GM19240 (cell line): ENCODE measurements around the genes TCP11, ZNF76, FANCE, CLPSL1, PNPLA1 and SRSF3.

DNA sequence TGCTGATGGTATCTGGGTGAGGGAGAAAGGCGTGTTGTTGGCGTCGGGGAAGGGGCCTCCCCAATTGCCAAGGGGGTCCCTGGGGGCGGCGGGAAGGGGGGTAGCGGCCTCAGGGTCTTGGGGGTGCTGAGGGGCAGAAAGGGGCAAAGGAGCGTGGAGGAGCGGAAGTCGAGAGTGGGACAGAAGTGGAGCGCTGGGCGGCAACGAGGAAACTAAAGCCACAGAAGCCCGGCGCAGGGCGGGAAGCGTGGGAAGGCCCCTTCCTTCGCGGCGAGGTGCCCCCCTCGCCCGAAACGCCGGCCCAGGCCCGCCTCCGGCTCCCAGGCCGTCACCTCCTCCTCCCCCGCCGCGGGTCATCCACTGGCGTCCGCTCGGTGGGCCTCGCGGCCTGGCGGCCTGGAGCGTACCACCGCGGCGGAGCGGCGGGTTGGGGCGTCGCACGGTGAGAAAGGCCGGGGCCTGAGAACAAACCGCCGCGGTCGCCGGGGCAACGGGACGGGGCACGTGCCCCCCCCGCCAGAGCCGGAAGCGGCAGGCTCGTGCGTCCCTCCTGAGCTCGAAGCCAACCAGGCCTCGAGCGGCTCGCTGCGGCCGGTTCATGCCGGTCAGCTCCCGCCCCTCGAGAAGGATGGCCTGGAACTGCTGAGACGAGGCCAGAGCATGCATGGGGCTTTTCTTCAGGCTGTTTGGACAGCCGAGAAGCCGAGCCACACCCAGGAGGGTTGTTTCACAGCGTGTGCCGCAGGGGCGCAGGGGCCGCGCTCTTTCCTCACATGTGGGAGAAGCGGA, at the start of gene TCP11:
Gene TCP11, minus strand, starts transcription at position 467 of the 789 bp plus-strand sequence.
- RRBS, result 18% methylated on average over 26 of the region's 76 CpGs

- RRBS, result 31% methylated on average over 3 of the region's 8 CpGs
Observed at GRCh38 chr6:35240808-35241470, 18.6 kb upstream of the ZNF76 start.

DNA sequence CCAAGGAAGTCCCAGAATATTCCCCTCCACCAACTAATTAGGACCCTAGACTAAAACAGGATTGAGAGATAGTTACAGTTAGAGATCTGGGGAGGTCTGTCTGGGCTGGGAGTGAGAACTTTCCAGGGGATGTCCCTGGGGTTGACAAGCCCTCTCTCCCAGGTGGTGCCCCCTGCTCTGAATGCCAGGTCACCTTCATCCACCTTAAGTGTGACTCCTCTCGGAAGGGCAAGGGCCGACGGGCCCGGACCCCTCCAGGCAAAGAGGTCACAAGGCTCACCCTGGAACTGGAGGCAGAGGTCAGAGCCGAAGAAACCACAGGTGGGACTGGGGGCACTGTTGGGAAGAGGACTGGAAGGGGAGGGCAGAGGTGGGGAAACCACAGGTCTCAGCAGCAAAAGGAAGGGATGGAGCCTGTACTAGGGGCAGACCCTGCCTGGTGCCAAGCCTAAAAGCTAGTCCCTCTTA, 17.0 kb upstream of the ZNF76 start:
- RRBS, result no CpG with 5 or more reads among the region's 5 CpGs

DNA sequence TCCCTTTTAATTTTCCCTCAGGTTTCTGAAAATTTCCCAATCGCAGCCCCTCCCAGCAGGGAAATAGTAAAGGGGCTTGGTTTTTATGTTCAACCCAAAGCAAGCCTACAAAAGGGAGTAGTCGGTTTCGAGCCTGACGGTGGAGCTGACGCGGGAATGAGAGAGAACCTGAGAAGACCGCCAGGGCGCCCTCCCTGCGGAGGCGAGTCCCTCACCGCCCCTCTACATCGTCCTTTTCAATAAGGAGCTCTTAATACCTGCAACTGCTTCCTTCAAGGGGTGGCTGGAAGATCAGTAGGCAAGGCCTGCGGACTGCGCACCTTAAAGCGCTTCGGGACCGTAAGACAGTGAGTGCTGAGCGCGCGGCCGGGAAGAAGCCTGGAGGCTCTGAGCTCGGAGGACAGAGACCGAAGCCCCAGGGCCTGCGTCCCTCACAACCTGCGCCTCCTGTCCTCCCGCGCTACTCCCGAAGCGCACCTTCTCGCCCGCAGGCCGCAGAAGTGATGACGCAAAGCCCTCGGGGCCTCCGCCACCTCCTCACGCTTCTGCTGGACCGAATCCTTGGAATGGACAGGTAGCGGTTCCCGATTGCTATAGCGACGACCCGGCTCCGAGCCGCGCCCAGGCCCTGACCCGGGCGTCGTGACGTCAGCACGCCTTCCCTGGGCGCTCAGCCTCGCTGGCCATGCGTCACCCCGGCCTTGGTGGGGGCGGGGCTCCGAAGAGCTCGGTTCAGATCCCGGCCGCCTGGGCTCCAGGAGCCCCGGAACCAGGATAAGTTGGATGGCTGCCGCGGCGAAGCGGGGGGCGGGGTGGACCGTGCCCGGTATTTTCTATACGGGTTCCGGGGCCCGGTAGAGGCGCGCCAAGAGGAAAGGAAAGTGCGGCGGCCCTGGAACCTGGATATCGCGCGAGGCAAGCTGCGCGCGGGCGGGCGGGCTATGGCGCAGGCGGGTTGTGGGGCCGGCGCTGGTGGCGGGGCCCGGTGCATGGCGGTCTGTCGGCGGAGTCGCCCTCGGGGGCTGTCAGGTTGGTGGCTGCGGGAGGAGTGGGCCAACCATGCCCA, at the start of gene ZNF76:
Gene ZNF76, plus strand, starts transcription at position 923 of the 1,066 bp plus-strand sequence.
- RRBS, result 2% methylated on average over 31 of the region's 94 CpGs

DNA sequence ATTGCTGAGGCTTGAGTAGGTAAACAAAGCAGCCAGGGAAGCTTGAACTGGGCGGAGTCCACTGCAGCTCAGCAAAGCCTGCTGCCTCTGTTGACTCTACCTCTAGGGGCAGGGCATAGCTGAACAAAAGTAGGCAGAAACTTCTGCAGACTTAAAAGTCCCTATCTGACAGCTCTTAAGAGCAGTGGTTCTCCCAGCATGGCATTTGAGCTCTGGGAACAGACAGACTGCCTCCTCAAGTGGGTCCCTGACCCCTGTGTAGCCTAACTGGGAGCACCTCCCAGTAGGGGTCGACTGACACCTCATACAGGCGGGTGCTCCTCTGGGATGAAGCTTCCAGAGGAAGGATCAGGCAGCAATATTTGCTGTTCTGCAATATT, 10.0 kb upstream of the PPARD start:
- RRBS, result no CpG with 5 or more reads among the region's 3 CpGs

- RRBS, result no CpG with 5 or more reads among the region's 5 CpGs
Observed at GRCh38 chr6:35435700-35436059, 16.5 kb upstream of the FANCE start.

DNA sequence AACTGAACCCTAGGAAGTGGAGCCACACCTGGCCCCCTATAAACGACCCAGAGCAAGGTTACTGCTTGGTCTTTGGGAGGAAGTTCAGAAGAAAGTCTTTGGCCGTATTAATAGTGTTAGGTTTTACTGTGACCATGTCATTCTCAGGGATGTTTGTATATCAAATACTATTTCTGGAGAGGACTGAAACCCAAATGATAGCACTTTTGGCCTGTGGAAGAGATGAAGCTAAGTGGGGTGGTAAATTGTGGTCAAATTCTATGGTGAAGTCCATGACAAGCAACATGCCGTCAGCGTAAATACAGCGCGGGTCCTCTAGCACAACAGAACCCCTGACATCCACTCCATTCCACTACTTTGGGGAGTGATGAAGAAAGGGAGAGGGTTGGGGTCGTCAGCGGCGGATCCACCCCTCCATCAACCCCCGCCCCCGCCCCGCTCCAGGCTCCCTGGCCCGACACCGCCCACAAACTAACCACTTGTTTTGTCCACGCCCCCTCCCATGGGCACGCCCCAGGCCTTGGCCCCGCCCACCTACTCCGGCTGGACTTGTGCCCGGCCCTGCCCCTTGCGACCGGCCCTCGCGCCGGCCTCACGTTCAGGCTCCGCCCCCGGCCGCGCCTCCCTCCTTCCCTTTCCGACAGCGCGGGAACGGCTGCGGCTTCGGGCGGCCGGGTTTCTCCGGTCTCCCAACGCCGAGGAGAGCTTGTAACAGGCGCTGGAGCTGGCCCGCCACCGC, at the start of gene FANCE:
Gene FANCE, plus strand, starts transcription at position 628 of the 739 bp plus-strand sequence.
- RRBS, result 2% methylated on average over 8 of the region's 43 CpGs

GRCh38 chr6:35489944-35490914, 6.7 kb downstream of the TEAD3 start:
- RRBS, result no CpG with 5 or more reads among the region's 31 CpGs

DNA sequence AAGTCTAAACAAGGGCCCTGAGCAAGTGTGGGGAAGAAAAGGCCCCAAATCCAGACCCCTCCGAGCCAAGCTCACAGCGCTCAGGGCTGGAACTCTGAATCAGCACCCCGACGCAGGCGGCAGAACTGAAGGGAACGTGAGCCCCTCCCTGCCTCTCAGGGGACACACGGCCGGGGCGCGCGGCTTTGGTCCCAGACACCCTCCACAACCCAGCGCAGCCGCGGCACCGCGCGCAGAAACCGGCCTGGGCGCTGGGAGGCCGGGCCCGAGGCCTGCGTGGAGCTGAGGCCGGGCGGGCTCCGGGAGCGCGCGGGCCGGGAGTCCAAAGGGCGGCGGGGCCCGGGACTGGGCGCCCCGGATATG, 726 bp downstream of the TEAD3 start:
- RRBS, result 75% methylated on average over 12 of the region's 34 CpGs

- RRBS, result no CpG with 5 or more reads among the region's 6 CpGs
Observed at GRCh38 chr6:35500666-35501185, 3.8 kb upstream of the TEAD3 start.

DNA sequence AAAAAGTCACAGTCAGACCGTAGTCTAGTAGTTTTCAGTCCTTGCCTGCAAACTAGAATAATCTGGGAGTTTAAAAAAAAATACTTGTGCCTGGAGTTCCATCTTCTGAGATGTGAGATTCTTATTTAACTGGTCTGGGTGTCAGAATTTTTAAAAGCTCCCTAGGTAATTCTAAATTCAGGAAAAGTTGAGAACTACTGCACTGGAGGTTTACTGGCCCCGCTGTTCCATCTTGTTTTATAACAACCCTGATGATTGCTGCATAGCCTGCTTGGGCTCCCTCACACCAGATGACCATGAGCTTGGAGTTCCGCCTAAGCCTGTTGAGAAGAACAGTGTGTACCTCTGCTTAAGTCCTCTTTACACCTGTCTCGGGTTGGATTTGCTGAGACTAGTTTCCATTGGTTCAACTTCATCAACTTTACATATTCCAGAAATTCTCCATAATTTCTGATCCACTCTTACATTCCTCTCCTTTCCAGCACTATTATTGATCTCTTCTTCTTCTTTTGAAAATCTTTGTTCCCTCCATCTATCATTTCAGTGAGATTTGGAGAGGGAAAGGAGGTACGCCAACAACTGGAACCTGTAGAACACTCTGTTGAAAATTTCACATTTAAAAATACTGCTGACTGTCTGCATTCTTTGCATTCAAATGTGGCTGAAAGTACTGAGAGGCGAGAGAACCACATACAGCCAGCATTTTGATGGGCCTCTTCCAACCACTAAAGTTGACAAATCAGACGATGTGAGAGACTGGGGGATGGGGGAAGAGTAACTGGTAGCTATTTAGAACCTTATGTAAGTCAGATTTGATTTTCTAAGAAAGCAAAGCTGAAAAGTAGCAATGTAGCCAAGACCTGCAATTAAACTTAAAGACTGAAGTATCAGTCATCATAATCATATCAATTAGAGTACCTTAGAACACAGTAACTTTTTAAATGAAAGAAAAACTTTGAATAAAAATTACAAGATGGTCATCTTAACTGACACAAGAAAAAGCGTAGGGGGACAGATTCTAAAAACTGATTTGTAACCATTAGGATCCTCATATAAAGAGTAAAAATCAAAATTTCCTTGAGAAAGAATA, 77.6 kb downstream of the FKBP5 start:
- RRBS, result no CpG with 5 or more reads among the region's 8 CpGs

GRCh38 chr6:35618870-35619344, 69.8 kb downstream of the FKBP5 start:
- RRBS, result no CpG with 5 or more reads among the region's 10 CpGs

GRCh38 chr6:35729236-35730107, 7.4 kb upstream of the ARMC12 start:
- RRBS, result no CpG with 5 or more reads among the region's 7 CpGs

GRCh38 chr6:35780721-35781071, at the start of gene CLPSL1:
TSS of gene CLPSL1 (plus strand) at chr6:35781019.
- RRBS, result no CpG with 5 or more reads among the region's 5 CpGs

DNA sequence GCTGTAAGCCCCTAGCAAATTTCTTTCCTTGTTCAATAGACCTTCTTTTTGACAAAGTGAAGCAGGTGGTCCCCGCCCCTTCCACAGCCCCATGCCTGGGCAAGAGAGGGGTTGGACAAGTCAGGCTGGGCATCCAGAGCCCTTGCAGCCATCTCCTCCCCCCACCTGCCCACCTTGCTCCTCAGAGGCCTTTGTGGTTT, 1.6 kb upstream of the MAPK13 start:
- RRBS, result no CpG with 5 or more reads among the region's 1 CpG

- RRBS, result no CpG with 5 or more reads among the region's 6 CpGs
Observed at GRCh38 chr6:36269998-36270218, at the start of gene PNPLA1. TSS of gene PNPLA1 (plus strand) at chr6:36270060.

DNA sequence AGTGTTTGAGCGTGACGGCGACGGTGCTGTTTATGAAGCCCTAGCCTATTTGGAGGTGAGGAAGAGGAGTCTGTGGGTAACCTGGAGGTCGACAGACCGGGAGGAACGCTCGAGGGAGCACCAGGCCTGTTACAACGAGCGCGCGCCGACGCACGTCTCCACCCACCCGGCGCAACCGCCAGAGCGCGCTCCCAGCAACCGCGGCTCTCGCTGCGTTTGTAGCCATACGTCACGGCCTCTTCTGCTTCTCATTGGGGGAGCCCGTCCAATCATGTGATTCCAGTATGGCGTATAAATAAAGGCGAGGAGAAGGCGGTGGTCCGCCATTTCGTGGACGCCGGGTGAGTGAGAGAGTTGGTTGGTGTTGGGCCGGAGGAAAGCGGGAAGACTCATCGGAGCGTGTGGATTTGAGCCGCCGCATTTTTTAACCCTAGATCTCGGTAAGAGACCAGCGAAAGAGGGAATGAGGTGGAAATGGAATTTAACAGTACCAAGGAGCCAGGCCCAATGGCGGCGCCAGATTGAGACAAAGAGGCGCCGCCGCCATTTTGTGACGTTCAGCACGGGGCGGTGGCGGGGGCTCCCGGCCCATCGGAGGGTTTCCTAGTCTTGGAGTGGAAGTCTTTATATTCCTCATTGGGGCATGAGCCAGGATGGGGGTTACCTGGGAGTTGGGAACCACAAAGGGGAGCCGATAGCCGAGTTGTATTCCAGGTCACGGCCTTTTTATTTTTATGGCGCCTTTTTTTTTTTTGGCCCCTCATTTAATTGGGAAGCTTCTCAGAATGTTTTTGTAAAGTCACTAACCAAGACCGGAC, at the start of gene SRSF3:
Gene SRSF3, plus strand, starts transcription at position 321 of the 818 bp plus-strand sequence.
- RRBS, result 2% methylated on average over 11 of the region's 58 CpGs

DNA sequence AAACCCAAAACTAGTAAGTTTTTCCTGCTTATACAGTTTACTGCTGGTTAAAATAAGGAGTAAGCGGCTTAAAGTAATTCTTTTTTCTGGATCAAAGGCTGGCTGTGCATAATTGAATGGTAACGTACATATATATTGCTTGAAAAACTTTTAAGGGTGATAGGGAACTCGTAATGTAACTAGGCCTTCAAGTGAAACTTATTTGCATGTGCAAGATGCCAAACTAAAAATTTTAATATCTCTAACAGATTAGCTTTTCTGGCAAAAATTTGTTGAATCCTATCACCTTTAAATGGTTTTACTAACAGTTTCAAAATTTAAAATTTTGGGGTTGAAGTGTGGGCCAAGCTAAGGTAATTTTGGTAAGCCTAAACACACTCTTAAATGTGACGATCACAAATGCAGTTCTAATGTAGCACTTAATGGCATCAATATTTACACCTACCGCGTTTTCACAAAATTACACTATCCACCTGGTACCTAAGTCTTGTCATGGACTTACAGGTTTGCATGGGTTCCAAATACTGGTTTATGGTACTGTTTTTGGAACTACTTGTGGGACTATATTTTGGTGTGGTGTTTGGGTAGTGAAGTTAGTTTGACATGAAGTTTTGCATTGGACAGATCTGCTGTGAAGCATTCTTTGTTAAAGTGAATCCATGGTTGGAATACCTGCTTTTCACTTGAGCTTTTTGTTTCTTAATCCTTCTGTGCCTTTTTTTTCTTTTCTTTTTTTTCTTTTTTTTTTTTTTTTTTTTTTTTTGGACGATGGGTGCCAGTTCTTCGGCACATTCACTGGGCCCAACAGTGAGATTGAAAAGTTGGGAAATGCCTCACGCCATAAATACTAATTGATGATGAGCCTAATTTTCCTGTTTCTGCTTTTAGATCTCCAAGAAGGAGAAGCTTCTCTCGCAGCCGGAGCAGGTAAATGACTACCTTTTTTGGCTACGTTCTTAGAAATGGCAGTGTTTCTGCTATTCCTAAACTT, 6.4 kb downstream of the SRSF3 start:
- RRBS, result no CpG with 5 or more reads among the region's 12 CpGs

- RRBS, result no CpG with 5 or more reads among the region's 7 CpGs
Observed at GRCh38 chr6:36608492-36609598, 14.7 kb downstream of the SRSF3 start.

DNA sequence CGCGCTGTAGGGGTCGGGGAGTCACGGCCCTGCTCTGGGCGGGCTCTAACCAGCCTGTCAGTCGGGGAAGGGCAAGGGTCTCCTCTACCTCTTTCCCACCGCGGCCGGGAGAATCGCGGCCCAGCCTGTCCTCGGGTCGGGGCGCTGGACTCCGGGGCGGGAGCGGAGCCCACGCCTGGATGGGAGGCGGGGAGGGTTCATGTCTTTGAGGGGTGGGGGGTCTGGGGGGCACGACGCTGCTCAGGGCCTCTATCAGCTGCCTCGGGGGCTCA, 1.1 kb downstream of the CDKN1A start:
- RRBS, result 3% methylated on average over 7 of the region's 22 CpGs